Placental epithelial cell (primary cell): ENCODE measurements around a stretch of chr22.

DNA sequence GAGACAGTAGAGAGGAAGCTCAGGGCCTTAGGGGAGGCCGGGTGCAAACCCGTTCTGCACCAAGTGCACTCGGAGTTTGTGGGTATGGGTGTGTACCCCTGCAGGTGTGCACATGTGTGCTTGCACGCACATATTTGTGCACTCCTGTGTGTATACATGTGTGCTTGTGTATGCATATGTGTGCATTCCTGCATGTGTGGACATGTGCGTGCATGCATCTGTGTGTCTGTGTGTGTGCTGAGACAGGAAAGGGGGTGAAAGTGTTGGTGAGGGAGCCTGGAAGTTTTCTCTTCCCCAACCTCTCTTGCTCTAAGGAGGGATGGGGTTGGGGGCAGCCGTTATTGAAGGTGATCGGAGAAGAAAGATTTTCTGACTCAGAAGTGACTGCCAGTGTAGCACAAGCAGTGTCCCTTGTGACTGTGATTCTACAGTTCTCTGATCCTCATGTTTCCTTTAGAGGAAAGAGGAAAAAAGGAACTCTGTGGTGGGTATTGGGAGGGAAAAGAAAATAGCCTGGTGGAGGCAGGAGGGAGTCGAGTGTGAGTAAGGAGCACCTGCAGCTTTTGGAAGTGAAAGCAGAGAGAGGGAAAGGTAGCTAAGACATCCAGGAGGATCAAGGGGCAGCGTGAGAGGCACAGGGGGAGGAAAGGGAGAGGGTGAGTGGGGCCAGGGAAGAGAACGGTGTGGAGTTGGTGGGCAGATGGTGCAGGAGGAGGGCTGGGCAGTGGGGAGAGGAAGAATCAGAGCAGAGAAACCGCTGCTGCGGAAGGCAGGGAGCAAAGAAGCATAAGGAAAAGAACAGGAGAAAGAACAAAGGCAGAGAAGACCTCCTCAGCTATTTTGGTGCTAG, 12.3 kb downstream of the TMA7B start:
- CAGE, long polyA plus RNA, result no peak

DNA sequence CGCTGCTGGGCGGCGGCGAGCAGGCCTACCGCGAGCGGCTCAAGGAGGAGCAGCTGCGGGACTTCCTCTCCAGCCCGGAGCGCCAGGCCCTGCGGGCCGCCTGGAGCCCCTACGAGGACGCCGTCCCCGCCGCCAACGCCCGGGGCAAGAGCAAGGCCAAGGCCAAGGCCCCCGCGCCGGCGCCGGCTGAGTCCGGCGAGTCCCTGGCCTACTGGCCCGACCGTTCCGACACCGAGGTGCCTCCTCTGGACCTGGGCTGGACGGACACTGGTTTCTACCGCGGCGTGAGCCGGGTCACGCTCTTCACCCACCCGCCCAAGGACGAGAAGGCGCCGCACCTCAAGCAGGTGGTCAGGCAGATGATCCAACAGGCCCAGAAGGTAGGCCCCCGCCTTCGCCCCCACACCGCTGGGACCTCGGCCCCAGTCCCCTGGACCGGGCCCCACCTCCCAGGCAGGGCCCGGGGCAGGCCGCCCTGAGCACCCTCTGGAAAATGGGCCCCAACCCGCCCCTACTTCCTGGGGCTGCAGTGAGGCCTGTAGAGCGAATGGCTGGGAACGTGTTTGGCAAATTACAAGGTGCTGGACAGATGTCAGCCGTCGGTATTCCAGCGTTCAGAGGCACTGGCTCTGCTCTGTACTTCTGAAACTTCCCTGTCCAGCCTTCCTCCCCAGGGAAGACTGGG, 540 bp downstream of the FAM83F start:
- CAGE, long polyA plus RNA, result no peak

DNA sequence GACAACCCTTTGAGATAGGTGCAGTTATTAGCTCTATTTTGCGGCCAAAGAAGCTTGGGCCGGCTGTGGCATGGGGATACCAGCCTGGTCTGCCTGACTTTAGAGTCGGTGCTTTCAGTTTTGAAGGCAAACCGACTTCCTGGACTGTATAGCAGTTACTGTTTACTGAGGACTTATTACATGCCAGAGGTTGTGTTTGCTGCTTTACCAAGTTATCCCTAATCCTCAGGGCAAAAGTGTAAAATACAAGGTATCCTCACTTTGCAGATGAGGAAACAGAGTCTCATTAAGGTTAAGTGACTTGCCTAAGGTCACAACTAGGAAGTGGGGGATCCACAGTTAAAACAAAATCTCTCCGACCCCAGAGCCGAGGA, 22.8 kb downstream of the FAM83F start:
- CAGE, long polyA plus RNA, result no peak

DNA sequence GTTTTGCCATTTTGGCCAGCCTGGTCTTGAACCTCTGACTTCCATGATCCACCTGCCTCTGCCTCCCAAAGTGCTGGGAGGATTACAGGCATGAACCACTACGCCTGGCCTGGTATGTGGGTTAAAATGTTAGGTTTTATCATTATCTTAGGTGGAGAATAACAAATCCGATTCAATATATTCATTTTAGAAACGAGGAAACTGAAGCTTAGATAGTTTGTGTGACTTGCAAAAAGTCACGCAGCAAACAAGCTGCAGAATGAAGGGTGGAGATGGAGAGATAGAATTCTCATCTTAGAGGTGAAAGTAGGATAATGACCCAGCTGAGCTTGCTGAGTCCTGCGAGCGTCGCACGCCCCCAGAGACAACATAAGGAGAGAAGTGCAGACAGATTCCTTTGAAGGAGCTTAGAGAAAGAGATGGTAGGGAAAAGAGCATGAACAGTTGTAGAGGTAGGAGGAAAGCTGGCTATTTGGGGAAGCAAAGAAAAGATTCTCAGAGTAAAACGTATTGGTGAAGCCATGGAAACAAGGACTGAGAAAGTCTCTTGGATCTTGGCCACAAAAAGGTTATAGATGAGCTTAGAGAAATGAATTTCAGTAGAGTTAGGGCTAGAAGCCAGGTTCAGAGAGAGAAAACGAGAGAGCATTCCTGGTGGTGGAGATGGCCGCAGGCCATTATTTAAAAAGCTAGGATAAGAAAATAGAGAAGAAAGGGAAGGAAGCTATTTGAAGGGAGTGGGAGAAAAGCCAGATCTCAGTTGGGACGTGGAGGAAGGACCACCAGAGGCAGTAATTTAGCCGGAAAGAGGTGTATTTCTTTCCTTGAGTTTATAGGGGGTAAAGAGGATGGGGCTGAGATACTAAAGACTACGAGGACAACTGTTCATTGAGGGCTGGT, 44.8 kb downstream of the FAM83F start:
- CAGE, long polyA plus RNA, result no peak

GRCh38 chr22:40046019-40046511, 51.3 kb downstream of the FAM83F start:
- CAGE, long polyA plus RNA, result no peak

DNA sequence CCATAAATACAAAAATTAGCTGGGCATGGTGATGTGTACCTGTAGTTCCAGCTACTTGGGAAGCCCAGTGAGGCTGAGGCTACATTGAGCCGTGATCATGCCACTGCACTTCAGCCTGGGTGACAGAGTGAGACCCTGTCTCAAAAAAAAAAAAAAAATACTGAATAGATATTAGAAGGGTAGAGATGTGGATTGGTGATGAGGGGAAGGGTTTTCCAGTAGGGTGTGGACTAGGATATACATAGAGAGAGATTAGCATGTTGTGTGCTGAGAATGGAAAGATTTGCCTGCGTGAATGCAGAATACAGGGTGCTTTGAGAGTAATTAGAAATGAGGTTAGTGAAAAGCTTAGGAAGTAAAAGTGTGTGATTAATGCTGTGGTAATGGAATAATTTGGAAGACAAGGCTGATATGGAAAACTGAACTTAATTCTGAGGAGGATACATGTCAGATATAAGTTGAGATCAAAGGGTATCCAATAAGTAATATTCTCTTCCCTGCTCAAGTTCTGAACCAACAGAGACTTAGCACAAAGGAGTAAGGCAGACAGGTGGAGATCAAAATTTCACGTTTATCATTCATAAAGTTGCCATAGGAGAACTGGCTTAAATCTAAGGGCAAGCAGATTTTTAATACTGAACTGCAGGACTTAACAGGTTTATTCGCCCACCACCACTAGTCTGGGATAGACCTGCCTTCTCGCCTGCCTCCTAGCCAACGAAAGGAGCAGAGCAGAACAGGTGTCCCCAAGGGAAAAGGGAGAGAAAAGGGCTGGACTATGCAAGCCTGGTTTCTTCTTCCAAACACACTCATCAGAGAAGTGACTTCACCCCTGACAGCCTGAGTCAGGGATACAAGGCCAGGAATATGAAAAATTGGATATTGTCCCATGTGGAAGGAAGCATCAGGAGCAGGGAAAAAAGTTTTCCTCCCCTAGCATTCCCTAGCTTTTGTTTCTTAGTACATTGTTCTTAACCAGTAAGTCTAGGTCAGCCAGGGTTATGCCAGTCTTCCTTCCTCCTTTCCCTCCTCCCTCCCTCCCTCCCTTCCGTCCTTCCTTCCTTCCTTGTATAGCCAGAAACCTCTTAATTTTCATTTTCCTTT, 57.2 kb upstream of the TNRC6B start:
- CAGE, long polyA plus RNA, result no peak

GRCh38 chr22:40125645-40125947, 52.1 kb upstream of the TNRC6B start:
- CAGE, long polyA plus RNA, result no peak

DNA sequence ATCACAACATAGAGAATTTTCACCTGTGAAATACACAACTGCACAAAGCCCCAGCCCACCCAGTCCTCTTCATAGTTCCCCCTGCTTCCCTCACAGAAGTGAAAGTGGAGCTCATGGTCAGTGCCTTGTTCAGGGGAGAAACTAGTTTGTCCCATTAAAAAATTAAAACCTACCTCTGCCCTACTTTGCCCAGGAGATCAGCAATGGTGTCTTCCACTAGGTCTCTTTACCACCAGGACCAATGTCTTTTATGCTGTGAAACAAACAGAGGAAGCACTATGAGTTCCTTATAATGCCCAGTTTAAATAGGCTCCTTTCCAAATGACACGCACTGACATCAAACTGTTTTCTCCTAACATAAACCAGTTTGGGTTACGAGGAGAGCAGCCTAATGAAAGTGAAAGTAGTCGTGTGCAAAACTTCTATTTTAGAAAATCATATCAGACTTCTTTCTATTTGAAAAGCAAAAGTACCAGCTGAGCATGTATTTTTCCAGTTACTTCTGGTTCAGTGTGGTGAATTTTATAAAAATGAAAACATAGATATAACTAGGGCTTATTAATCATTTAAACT, 69.9 kb upstream of the ADSL start:
- CAGE, long polyA plus RNA, result no peak

- CAGE, long polyA plus RNA, result no peak
Observed at GRCh38 chr22:40367300-40367804, 3.0 kb upstream of the SGSM3 start.

DNA sequence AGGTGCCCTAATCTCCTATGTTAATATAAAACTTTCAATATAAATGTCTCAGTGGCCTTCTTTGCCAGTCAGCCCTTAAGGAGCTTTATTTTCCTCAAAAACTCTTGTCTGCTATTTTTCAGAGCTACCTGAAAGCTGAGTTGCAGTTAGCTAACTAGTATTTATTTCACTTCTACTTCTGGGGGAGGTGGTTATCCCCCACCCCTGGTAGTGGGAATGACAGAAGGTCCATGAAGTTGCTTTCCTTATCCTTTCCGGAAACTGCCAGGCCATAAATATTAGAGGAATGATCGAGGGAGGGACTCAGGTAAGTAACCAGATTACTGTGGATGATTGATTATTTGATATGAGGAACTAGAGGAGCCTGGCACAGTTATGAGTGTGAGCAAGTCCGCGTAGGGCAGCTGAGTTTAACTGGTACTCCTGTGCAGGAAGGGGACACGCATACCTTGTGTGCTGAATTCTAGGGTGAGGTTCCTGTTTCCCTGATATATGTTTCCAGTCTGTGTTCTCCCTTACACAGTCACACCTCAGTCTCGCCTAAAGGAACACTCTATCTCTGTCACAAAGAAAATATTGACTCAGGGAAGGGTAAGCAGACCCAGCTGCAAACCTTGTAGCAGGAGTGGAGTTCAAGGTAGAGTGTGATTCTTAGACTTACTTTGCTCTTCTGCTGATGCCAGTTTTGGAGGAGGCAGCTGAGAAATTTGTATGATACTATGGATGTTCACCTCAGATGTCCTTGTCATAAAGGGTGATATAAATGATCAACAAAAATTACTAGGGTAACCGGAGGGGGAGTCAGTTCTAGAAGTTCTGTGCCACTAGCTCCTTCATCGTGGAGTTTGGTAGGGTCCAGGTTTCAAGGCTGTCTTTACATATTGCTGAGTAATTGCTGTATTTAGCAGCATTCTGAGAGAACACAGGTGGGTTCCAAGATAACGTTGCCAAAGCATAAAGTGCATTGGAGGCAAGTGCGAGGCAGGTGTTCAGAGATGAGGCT, 17.4 kb downstream of the SGSM3 start:
- CAGE, long polyA plus RNA, result no peak

DNA sequence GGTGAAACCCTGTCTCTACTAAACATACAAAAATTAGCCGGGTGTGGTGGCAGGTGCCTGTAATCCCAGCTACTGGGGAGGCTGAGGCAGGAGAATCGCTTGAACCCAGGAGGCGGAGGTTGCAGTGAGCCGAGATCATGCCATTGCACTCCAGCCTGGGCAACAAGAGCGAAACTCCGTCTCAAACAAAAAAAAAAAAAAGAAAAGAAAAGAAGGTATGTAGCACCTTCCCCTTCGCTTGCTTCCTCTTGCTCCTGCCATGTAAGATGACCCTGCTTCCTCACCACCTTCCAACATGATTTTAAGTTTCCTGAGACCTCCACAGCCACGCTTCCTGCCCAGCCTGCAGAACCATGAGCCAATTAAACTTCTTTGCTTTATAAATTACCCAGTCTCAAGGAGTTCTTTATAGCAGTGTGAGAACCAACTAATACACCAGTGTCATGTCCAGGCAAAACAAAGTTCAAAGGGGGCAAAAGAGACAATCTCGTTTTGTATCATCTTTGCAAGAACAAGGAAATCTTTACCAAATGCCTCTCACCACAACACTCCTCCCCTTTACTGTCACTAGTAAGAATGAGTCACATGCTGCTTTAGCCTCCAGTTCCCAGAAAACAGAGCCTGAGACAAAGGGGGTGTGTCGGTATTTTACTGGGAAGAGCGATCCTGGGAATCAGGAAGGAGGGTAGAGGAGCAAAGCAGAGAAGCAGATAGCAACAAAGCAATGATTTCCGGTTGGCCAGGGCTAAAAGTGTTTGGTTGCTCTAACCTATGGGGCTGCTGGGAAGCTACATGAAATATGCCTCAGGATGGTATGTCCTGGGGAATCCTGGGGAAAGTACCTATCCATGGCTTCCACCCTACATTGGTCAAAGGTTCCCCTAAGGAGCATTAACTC, 10.5 kb upstream of the MCHR1 start:
- CAGE, long polyA plus RNA, result no peak

DNA sequence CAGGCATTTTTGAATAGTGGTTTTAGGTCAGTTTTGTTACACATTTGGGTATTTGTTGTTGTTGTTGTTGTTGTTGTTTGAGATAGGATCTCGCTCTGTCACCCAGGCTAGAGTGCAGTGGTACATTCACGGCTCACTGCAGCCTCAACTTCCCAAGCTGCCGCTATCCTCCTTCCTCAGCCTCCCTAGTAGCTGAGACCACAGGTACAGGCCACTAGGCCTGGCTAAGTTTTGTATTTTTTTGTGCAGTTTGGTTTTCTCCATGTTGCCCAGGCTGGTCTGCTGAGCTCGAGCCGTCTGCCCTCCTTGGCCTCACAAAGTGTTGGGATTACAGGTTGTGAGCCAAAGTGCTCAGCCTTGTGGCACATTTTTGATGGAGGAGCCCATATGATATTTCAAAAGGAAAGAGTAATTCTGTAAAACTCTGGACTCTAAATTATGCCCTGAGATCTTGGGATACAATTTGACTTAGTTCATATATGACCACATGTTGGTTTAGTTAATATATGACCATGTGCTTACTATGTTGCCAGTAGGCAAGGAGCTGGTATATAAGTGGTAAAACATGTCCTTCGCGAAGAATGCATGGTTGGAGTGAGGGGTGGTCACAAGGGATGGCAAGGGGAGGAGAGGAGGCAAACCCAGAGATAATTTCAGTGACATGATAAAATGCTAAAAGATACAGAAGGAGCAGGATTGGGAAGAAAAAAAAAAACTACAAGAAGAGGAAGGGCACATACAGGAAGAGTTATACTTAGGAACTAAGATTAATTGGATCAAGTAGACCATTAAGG, 21.9 kb downstream of the EP300 start:
- CAGE, long polyA plus RNA, result no peak

DNA sequence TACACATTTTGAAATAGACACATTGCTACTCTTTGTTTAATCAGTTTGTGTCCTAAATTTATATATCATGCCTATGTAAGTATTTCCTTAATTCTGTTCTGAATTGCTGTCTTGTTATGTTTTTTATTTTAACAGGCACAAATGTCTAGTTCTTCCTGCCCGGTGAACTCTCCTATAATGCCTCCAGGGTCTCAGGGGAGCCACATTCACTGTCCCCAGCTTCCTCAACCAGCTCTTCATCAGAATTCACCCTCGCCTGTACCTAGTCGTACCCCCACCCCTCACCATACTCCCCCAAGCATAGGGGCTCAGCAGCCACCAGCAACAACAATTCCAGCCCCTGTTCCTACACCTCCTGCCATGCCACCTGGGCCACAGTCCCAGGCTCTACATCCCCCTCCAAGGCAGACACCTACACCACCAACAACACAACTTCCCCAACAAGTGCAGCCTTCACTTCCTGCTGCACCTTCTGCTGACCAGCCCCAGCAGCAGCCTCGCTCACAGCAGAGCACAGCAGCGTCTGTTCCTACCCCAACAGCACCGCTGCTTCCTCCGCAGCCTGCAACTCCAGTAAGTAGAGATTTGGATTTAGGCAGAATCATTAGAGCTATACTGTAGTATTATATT, 55.4 kb upstream of the L3MBTL2 start:
- CAGE, long polyA plus RNA, result no peak

DNA sequence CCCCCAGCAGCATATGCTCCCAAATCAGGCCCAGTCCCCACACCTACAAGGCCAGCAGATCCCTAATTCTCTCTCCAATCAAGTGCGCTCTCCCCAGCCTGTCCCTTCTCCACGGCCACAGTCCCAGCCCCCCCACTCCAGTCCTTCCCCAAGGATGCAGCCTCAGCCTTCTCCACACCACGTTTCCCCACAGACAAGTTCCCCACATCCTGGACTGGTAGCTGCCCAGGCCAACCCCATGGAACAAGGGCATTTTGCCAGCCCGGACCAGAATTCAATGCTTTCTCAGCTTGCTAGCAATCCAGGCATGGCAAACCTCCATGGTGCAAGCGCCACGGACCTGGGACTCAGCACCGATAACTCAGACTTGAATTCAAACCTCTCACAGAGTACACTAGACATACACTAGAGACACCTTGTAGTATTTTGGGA, 26.5 kb upstream of the L3MBTL2 start:
- CAGE, long polyA plus RNA, result no peak

DNA sequence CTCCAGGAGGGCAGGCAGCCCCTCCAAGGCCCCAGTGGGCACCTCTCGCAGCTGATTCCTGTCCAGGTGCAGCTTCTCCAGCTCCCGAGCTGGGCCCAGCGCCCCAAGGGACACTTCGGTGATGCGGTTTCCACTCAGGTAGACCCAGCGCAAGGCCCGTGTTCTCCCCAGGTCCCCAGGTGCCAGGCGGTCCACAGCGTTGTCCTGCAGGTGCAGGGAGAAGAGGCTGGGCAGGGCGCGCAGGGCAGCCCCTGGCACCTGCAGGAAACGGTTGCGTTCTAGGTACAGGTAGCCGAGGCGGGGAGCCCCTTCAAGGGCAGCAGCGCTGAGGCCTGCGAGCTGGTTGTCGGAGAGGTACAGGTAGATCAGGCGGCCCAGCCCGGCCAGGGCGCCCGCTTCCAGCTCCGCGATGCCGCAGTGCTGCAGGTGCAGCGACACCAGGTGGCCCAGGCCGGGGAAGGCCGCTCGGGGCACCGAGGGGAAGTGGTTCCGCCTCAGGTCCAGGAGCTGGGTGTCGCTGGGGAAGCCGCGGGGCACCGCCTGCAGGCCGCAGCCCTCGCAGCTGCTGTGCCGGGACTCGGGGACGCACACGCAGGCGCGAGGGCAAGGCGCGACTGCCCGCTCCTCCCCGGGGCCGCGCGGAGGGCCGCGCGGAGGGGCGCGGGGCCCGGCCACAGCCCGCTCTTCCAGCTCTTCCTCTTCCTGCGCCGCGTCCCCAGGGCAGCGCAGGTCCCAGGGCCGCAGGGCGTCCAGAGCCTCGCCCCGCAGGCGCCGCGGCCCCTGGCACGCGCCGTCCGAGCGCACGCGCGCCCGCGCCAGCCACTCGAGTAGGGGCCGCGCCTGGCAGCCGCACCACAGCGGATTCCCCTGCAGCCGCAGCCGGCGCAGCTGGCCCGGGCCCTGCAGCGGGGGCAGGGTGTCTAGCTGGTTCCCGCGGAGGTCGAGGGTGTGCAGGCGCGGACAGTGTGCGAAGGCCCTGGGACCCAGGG, 3.2 kb downstream of the CHADL start:
- CAGE, long polyA plus RNA, result no peak

DNA sequence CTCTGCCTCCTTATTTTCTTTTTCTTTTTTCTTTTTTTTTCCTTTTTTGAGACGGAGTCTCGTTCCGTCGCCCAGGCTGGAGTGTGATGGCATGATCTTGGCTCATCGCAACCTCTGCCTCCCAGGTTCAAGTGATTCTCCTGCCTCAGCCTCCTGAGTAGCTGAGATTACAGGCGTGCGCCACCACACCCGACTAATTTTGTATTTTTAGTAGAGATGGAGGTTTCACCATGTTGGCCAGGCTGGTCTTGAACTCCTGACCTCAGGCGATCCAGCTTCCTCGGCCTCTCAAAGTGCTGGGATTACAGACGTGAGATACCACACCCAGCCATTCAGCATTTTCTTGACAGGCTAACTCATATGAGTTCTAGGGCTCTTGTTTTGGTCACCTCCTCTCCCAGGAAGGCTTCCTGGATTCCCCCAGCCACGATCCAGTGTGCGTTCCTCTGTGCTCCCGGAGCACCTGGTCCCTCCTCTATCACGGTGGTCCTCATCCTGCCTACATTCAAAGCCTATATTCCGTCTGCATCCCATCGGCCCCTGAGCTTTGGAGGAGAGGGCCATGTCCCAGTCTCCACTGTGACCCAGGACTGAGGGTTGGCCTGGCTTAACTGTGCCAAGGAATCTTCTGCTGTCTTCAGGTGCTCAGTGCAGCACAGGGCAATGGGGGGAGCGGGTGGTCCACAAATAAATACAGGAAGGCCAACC, 18.0 kb upstream of the CHADL start:
- CAGE, long polyA plus RNA, result no peak

GRCh38 chr22:41295330-41295564, 6.1 kb upstream of the ZC3H7B start:
- CAGE, long polyA plus RNA, result no peak

GRCh38 chr22:41393747-41394278, 12.1 kb downstream of the TEF start:
- CAGE, long polyA plus RNA, result no peak

GRCh38 chr22:41401931-41402943, 20.5 kb downstream of the TEF start:
- CAGE, long polyA plus RNA, result no peak

GRCh38 chr22:41415157-41416003, 31.2 kb downstream of the TOB2 start:
- CAGE, long polyA plus RNA, result no peak